Myometrial cell (primary cell): ENCODE measurements around a stretch of chr5.

GRCh38 chr5:116863956-116864737 lies 289.5 kb upstream of the SEMA6A start:
- RAMPAGE, long total RNA: no peak

- RAMPAGE, long total RNA: no peak
Measured at GRCh38 chr5:119238771-119239108, 117.1 kb upstream of the TNFAIP8 start.

- RAMPAGE, long total RNA: no peak
Measured at GRCh38 chr5:119271609-119271920, 84.3 kb upstream of the TNFAIP8 start.

GRCh38 chr5:119322135-119323029 lies 33.4 kb upstream of the TNFAIP8 start:
- RAMPAGE, long total RNA: no peak

DNA sequence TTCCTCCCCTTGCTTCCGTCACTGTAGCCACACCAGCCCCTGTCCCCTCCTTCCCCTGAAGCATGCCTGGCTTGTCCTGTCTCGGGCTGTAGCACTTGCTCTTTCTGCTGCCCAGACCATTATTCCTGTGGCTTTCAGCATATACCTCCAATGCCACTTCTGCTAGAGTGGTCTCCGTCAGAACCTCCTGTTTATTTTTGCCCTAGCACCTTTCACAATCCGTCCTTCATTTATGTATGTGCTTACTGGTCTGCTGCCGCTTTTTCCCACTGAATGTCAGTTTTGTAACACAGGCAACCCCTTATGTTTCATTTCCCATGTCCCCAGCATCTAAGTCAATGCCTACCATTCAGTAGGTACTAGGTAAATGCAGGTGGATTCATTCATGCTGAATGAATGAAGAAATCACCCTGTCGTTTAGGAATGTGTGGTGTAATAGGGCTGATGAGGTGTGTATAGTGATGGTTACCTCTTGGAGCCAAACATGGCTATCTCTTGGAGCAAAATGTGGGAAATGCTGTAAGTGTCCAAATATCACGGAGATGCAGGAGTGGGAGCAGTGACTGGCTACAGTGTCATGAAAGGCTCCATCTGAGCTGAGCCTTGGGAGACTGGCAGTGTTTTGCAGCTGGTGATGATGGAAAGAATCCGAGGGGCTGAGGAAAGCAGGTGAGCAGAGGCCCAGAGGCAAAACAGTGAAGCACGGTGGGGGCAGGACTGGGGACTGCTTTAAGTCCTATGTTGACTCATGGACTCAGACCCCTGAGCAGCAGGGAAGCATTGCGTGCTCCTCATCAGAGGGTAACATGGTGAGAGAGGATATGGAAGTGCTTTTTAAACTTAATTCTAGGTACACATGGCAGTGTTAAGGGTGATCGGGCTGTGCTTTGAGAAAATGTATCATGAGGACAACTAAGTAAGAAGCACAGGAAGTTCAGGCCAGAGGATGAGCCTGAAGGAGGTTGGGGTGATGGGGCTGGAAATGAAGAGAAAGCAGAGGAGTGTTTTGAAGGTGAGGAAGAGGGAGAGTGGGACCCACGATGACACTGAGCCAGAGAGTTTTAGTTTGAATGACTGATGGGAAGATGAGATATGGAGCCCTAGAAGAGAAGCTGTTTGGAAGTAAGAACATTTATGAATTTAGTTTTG lies 29.7 kb upstream of the TNFAIP8 start:
- RAMPAGE, long total RNA: no peak

DNA sequence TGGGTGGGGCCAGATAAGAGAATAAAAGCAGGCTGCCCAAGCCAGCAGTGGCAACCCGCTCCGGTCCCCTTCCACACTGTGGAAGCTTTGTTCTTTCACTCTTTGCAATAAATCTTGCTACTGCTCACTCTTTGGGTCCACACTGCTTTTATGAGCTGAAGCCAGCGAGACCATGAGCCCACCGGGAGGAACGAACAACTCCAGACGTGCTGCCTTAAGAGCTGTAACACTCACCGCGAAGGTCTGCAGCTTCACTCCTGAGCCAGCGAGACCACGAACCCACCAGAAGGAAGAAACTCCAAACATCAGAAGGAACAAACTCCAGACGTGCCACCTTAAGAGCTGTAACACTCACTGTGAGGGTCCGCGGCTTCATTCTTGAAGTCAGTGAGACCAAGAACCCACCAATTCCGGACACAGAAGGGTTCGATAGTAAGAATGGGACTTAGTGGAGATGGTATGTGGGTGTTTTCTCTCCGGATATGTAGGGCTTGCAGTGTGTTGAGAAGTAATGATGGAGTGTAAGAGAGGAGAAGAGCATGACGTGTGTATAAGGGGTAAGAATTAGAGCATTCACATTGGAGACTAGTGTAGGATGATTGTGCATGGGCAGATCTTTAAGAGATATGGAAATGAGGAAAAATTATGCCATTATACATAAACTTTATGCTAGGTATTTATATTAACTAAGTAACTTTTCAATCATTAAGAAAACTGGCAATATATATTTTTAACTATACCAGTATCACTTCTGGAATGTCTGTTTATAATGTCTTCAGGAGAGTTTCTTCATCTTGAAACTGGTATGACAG lies 66.0 kb downstream of the HSD17B4 start:
- RAMPAGE, long total RNA: no peak

GRCh38 chr5:123035651-123036321 lies 739 bp downstream of the PPIC start:
- RAMPAGE, long total RNA: no peak

DNA sequence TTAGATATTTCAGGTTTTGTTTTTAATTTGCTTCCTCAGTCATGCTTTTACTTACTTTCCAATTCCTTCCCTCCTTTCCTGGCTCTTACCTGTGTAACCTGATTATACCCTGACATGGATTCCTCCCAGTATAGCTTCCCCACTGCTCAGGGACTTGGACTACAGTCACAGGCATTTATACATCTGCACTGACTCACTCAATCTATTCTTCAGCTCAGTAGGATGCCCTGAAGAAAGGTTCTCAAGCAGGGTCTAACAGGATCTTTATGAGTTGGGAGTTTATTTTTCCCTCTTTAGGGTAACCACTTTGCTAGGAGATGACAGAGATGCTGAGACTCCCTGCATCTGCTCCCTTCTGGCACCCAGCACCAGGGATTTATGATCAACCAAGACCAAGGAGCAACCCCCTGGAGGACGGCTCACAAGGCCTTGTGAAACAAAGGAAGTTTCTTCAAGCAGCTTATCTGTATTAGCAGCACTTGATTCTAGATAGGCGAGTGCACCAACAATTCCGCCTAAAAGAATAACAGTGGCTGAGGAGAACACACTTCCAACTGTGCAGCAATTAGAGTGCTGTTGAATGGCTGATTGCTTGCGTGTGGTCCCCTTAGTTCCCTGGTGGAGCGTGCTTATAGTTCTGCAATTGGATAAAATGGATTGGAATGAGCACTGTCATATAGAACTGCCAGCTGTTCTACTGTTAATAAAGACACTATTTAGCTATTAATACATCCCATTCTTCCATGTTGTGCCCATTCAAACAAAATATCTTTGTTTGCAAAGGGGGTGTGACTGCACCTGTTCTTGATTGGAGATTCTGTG lies 482.6 kb downstream of the ZNF608 start:
- RAMPAGE, long total RNA: no peak

- RAMPAGE, long total RNA: no peak
Measured at GRCh38 chr5:124410598-124410954, 335.9 kb downstream of the ZNF608 start.

DNA sequence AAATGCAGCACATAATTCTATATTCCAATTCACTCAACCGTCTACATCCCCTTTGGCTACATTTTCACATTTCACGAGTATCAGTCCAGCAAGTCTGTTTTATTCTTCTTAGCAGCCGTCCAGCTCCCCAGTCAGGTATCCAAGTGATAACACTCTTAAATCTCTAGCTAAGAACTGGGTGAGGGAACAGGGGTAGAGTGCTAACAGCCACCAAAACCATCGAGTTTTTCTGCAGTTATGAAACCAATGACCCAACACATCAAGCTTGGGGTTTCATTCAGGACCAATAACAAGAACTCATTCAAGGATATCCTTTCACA lies 3.3 kb downstream of the ZNF608 start:
- RAMPAGE, long total RNA: no peak

GRCh38 chr5:124745674-124746186 lies 709 bp downstream of the ZNF608 start:
- RAMPAGE, long total RNA: no peak

DNA sequence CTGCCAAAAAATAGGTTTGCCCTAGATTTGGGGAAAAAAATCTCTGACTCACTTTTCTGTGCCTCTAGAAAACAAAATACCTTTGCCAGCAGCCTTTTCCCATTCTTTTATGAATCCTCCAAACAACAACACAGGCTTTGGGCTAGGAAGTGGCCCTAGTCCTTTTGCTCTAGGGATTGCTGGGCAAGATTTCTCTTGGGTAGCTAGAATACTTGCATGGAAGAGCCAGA lies 37.4 kb upstream of the ZNF608 start:
- RAMPAGE, long total RNA: no peak

DNA sequence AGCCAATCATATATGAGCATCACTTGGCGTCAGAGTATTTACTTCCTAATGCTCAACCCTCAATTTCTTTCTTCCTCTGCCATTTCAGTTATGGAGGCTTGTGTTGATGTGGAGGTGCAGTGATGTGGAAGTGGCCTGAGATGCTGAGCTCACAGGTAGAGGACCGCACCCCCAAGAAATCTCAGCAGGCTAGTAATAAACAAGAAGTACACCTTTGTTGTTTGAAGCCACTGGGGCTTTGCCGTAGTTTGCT lies 206.3 kb upstream of the ZNF608 start:
- RAMPAGE, long total RNA: no peak

DNA sequence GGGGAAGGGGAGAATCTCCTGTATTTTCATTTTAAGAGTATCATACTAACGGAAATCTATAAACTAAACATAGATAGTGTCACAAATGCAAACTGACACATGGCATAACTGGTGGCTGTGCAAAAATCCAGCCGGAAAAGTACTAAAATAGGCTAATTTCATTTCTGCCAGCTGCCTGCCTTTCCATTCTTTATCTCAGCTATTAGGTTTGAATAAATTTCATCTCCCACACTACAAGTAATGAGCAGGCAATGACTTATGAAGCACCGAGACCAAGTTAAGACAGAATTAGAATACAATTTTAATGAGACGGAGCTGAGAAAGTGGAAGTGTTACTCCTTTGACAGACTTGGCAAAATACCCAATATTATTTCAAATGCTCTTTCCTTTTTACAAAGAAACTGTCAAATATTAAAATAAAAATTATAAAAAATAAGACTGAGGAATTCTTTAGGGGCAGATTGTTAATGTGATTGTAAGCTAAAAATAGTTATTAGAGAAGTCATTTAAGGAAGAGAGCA lies 258.9 kb upstream of the ZNF608 start:
- RAMPAGE, long total RNA: no peak

GRCh38 chr5:125198385-125199177 lies 452.1 kb upstream of the ZNF608 start:
- RAMPAGE, long total RNA: no peak

GRCh38 chr5:125209507-125209980 lies 463.1 kb upstream of the ZNF608 start:
- RAMPAGE, long total RNA: no peak

DNA sequence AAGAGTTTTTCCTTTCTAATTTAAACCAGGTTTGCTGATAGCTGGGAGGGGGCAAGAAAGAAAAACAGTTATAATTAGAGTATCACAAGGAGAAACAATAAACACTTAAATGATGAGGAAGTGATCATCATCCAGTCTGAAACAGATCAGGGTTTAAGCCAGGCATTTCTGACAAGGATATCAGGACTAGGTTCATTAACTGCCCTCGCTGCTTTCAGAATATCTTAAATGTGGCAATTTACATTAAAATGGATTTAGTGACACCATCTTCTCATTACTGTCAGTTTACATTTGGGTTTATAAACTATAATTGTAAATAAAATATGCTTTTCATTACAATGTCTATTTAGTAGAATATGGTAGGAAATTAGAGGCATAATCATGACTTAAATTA lies 511.2 kb upstream of the ZNF608 start:
- RAMPAGE, long total RNA: no peak

GRCh38 chr5:125277549-125277998 lies 531.1 kb upstream of the ZNF608 start:
- RAMPAGE, long total RNA: no peak

DNA sequence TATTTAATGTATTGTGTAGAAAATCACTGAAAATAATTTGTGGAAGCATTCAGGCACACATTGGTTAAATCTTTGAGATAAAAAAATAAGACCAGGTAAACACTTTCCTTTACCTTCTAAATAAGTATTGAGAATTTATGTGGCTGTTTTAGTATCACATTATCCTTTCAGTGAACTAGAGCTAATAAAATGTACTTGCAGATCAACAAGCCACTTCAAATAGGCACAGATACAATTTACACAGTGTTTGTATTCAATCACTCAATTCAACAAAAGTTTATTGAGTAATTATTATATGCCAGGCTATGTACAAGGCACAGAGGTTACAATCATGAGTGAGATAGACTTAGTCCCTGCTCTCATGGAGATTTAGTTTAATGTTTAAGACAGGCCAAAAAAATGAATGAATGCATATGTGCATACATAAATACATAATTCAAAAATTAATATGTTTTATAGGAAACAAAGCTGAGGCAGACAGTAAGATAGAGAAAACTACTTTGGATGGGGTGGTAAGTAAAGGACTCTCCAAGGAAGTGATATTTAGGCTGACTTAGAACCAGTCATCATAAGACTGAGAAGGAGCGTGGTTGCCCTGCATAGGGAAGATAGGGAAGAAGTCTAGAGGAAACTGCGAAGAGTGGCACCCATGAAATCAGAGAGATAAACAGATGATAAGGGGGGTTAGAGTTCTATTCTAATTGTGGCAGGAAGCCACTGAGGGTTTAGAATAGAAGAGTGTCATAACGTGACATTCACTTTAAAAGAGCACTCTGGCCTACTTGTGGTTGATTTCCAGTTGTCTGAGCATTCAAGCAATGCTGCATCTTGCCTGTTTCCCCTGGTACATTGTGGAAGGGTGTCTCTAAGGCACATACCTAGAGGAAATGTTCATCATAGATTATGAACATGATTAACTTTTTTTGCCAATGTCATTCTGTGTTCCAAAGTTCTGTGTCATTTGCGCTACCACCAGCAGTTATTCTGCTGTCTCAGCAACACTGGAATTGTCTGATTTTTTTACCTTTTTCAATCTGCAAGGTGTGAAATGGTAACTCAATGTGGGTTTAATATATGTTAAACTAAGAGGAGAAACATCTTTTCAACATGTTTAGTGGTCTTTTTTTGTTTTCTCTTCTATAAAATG lies 49.6 kb upstream of the GRAMD2B start:
- RAMPAGE, long total RNA: no peak

- RAMPAGE, long total RNA: no peak
Measured at GRCh38 chr5:126461734-126462176, 38.5 kb downstream of the GRAMD2B start.